Bronchus fibroblast of lung (primary cell): Measurements from ENCODE around the gene TOGARAM1.

DNA sequence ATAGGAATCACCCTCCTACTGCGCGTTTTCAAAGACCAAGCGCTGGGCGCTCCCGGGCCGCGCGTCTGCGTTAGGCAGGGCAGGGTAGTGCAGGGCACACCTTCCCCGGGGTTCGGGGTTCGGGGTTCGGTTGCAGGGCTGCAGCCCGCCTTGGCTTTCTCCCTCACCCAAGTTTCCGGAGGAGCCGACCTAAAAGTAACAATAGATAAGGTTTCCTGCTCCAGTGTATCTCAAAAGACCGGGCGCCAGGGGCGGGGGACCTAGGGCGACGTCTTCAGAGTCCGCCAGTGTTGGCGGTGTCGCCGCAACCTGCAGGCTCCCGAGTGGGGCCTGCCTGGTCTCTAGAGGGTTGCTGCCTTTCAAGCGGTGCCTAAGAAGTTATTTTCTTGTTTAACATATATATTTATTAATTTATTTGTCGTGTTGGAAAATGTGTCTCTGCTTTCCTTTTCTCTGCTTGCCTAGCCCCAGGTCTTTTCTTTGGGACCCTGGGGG lies 3.8 kb downstream of the SSTR1 start:
- RAMPAGE, long total RNA = no peak

DNA sequence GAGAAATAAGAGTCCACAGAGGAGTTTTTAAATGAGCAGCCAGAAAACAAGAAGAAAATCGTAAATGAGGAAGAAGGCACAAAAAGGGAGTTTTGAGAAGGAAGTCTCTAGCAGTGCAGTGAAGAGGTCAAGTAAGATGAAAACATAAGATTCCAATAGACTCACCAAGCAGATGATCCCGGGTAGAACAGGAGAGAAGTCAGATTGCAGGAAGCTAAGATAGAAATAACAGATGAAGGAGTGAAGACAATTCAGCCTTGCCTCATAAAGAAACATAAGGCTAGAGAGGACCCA lies 229.1 kb downstream of the SEC23A start:
- RAMPAGE, long total RNA = no peak

GRCh38 chr14:38880878-38881288 lies 222.2 kb downstream of the SEC23A start:
- RAMPAGE, long total RNA = no peak

DNA sequence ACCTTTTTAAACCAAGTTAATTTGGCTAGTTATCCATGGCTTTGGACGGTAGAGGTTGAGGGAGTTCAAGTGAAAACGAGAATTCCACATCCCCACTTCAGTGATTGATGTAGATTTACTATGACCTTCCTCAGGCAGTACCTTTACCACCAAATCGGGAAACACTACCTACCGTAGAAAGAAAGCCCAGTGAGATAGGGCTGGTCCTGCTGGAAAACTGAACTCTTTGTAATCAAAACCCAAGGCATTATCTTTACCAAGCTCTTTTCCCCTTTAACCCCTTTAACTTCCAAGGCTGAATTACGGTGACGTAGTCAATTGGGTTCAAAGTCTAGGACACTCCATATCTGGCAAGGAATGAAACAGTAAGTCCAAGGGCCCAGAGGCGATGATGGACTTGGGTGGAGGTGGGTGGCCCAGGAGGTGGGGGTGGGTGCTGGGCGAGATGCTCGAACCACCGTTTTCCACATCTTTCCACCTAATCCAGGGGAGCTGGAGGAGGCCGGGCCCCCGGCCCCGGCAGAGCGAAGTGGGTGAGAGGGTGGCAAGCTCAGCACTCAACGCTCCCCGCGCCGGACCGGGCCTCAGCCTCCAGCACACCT lies 603 bp downstream of the SEC23A start:
- RAMPAGE, long total RNA = no peak

DNA sequence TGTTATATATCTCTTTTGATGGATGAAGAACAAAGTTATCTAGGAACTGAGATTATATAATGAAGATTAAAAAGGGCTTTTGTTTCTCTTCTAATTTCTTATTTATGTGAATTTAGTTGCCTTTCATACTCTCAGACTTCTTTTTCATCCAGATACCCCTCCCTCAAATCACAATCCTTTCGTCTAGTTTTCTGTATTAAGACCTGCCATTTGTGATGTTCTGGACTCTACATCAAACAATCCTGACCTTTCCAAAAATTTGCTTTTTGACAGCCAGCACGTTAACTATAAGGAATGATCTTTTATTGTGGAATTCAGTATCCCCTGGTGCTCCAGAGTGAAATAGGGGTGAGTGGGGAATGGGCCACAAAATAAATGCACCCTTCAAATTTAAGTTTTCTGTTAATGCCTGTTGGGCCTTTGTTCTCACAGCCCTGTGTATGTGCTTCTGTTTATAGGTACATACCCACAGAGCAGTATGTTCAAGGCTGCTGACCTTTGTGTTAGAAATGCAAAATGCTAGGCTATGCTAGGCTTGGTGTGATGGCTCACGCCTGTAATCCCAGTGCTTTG lies 11.8 kb downstream of the PNN start:
- RAMPAGE, long total RNA = no peak

GRCh38 chr14:39203377-39204576 lies 28.7 kb downstream of the PNN start:
- RAMPAGE, long total RNA = no peak

DNA sequence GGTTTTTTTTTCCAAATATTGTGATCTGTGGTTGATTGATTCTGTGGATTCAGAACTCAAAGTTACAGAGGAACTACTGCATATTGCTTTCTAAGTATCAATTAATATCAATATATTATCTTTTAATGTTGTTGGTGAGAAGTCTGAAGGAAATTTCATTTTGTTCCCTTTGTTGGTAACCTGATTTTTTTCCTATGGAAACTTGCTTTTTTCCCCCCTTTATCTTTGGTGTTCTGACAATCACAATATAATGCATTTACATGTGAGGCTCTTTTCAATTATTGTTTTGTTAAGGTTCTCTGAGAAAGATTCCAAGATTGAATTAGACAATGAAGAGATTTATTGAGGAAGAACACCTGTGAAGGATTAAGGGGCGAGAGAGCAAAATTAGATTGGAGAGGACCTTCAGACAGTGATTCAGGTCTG lies 64.4 kb downstream of the FBXO33 start:
- RAMPAGE, long total RNA = no peak

GRCh38 chr14:40629650-40630281 lies 976.9 kb upstream of the LRFN5 start:
- RAMPAGE, long total RNA = no peak

DNA sequence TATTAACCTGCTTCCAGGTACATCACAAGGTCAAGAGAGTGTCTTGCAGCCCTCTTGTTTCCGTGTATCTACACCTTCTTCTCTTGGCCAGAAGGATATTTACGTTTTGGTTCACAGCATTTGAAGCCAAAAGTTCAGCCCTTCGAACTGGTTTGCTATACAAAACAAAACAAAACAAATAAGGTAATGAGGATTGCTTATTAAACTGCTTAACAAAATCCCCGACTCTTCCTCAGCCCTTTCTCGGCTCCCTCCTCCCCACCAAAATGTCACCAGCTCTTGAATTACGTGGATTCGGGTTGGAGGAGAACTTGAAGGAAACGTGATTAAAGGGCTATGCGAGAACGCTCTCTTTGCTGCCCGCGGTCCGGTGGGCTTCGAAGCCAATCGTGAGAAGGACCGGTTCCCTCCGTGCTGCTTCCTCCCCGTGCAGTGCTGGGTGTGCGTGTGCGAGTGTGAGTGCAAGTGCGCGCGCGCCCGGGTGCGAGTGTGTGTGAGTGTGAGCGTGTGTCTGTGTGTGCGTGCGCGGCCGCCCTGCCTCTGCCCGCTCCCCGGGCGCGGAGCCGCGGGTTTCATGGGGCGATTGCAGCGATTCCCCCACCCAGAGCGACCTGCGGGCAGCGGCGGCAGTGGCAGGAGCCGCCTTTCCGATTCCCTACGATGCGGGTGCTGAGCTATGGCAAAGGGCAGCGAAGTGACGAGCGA lies 1.2 kb downstream of the LRFN5 start:
- RAMPAGE, long total RNA = no peak

- RAMPAGE, long total RNA = no peak
These were observed 1136.5 kb downstream of the FSCB start for GRCh38 chr14:43370424-43371111.

DNA sequence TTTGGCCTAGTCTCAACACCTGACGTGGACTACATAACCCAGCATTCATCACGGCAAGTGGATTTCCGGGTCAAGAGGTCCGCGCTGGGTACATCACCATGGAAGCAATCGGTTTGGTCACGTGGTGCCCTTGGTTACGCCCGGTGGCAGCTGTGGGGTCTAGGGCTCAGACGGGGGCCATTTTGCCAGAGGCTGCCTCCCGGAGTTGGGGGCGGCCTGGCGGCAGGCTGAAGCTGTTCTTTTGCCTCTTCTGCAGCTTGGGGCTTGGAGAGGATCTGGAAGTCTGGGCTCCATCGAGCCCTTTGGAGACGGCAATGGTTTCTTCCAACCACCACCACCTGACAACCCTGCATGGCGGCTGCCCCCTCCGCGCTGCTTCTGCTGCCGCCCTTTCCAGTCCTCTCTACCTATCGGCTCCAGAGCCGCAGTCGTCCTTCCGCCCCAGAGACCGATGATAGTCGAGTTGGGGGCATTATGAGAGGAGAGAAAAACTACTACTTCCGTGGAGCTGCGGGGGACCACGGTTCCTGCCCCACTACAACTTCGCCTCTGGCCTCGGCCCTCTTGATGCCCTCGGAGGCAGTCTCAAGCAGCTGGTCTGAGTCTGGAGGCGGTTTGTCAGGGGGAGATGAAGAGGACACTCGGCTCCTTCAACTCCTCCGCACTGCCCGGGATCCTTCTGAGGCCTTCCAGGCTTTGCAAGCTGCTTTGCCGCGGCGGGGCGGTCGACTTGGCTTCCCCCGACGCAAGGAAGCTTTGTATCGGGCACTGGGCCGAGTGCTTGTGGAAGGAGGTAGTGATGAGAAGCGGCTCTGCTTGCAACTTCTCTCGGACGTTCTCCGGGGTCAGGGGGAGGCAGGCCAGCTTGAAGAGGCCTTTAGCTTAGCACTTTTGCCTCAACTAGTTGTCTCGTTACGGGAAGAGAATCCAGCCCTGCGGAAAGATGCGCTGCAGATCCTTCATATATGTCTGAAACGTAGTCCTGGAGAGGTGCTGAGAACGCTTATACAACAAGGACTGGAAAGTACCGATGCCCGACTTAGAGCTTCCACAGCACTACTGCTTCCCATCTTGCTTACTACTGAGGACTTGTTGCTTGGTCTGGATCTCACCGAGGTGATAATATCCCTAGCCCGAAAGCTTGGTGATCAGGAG lies at the start of gene TOGARAM1:
Gene TOGARAM1 (plus strand): TSS at position 120 of the 1,155 bp plus-strand sequence.
- RAMPAGE, long total RNA = no peak

- RAMPAGE, long total RNA = no peak
These were observed 34.3 kb downstream of the TOGARAM1 start for GRCh38 chr14:44996105-44996949.

- RAMPAGE, long total RNA = no peak
These were observed 23.6 kb downstream of the FKBP3 start for GRCh38 chr14:45110520-45111145.

DNA sequence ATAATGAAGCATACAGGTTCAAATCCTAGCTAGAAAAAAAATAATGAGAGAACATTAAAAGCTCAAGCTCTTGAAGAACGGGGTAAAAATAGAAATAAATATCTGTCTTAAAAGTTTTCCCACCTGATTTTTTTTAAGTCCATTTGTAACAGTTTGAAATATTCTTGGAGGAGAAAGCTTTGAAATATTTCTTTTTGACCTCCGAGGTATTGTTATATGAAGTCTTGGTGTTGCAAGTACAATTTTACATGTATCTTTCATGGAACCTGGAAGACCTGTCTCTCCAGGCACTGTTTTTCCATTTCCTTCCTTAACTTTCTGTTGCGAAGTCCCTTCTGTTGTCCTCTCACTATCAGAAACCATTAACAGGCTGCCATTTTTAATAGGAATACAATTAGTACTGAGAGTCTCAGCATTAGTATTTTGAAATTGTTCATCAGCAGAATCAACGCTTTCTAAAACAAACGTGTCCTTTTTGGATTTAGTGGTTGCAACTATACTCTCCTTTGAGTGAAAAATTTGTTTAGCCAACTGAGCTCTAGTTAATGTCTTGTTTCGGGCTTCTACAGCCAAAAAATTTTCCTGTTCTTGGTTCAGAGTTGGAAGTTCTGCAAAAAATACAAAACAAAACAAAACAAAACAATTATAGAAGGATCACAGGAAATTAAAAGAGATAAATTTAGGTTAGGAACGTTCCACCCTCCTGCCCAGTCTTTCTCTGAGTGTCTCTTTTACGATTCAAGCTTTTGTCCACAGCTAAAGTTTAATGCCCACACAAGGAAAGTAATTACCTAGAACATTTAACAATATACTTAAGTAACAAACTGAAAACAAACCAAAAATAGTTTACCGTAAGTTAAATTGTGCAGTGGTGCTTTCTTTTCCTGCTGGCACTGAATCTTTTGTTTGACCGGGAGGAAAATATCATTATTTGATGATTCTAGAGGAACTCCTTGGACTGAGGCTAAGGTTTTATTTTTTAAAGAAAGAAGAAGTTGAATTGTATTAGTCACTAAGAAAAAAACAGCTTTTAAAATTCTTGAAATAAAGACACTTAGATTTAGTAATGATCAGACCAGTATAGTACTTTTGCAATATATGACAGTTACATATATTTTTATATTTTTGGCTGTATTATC lies 10.7 kb downstream of the MIS18BP1 start:
- RAMPAGE, long total RNA = no peak

DNA sequence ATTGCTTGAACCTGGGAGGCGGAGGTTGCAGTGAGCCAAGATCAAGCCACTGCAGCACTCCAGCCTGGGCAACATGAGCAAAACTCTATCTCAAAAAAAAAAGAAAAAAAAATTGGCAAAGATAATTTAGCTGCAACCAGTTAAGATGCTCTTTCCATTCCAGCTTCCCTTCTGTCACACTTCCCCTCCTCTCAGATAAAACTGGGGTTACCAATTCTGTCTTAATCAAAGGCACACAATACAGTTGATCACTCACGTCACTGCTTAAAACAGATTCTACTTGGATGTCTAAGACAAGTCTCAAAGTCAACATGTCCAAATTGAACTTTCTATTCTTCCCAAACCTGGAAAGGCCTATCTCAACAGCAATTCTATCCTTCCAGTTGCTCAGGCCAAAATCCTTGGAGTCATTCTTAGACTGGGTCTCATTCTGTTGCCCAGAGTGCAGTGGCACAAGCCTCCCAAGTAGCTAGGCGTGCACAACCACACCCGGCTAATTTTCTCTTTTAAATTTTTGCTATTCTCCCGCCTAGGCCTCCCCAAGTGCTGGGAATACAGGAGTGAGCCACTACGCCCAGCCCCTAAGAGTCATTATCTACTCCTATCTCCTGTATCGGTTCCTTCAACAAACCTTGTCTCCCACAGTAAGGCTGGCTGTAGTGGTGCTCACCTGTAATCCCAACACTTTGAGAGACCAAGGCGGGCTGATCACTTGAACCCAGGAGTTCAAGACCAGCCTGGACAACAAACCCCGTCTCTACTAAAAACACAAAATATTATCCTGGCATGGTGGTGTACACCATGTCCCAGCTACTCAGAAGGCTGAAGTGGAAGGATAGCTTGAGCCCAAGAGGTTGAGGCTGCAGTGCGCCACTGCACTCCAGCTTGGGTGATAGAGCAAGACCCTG lies 4.8 kb downstream of the RPS29 start:
- RAMPAGE, long total RNA = no peak

DNA sequence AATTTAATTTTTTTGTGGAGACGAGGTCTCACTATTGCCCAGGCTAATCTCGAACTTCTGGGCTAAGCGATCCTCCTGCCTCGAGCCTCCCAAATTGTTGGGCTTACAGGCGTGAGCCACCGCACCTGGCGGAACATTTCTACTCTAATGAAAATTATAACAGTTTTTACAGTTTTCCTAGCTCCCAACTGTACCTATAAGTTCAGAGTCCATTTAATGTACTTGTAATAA lies 1.6 kb upstream of the LRR1 start:
- RAMPAGE, long total RNA = no peak

DNA sequence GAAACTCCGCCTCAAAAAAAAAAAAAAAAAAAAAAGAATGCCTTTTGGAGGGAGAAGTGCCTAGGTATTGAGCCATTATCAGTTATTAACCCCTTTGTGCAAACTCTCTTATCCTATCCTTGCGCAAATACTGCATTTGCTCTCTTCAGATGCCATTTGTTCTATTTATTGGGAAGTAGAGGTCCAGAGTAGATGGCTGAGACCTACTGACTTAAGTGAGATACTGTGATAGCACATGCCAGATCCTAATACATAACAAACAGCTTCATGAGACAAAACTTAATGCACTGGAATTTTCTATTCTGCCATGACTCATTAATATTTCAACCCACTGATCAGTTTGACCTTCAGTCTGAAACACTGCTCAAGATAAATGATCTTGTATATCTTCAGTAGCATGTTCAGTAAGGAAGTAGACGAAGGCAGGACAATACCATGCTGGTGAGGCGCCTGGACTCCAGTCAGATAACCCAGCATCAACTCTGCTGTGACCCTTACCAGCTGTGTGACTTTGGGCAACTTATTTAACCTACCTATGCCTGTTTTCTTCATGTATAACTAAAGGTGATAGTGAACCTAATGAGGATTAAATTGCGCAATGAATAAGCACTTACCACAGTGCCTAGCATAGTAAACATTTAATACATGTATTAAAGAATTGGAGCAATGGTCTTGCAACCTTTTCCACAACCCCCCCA lies 5.7 kb upstream of the DNAAF2 start:
- RAMPAGE, long total RNA = no peak

- RAMPAGE, long total RNA = no peak
These were observed 21.3 kb downstream of the NEMF start for GRCh38 chr14:49830967-49832054.

GRCh38 chr14:49862031-49862694 lies 9.6 kb upstream of the NEMF start:
- RAMPAGE, long total RNA = no peak

GRCh38 chr14:49895176-49896429 lies 2.7 kb downstream of the ARF6 start:
- RAMPAGE, long total RNA = no peak